Kidney epithelial cell (primary cell): ENCODE results near the genes COX4I2 and DUSP15.

- RAMPAGE, long total RNA: no peak
- RRBS: 6% methylated on average over 14 of the region's 40 CpGs
Measured at GRCh38 chr20:26207790-26208341, 511.2 kb upstream of the ZNF337 start.

- RAMPAGE, long total RNA: no peak
- RRBS: no CpG with 5 or more reads among the region's 1 CpG
Measured at GRCh38 chr20:29489132-29489459, 1768.4 kb upstream of the DEFB115 start.

GRCh38 chr20:30290343-30291069 is 967.0 kb upstream of the DEFB115 start:
- RAMPAGE, long total RNA: no peak
- RRBS: 36% methylated on average over 5 of the region's 27 CpGs

GRCh38 chr20:30486455-30487271 is 770.8 kb upstream of the DEFB115 start:
- RAMPAGE, long total RNA: no peak
- RRBS: no CpG with 5 or more reads among the region's 29 CpGs

- RAMPAGE, long total RNA: no peak
- RRBS: no CpG with 5 or more reads among the region's 81 CpGs
Measured at GRCh38 chr20:30585179-30586225, 672.0 kb upstream of the DEFB115 start.

- RAMPAGE, long total RNA: no peak
- RRBS: no CpG with 5 or more reads among the region's 11 CpGs
Measured at GRCh38 chr20:30611503-30612033, 645.9 kb upstream of the DEFB115 start.

GRCh38 chr20:31573182-31574267 is 26.3 kb downstream of the MCTS2 start:
- RAMPAGE, long total RNA: no peak
- RRBS: under 1% methylated on average over 6 of the region's 51 CpGs

- RAMPAGE, long total RNA: no peak
- RRBS: 1% methylated on average over 23 of the region's 85 CpGs
Measured at GRCh38 chr20:31605403-31606414, 620 bp downstream of the ID1 start.

DNA sequence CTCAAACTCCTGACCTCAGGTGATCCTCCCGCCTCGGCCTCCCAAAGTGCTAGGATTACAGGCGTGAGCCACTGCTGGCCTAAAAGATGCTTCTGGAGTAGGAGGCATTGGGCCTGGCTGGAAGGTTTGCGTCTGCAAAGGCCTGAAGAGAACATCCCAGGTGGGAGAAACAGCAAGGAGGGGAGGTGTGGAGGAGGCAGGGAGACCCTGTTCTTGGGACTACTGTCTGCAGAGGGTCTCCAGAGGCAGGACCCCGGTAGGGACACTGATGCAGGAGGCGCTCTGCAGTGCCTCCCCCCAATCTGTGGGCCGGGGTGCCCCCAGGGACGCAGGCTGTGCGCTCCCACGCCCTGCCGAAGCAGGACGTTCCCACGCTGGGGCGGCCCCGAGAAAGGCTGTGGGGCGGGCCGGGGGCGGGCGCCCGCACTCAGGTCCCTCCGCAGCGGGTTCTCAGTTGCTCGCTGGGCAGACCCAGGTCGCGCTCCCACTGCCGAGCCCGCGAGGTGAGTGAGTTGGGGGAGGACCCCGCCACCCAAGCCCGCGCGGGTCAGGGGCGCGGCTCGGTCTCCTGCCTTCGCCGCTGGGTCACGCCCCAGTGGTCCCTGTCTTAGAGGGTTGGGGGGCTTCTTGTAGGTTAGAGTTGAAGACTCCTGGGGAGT is at the start of gene COX4I2:
Gene COX4I2 (plus strand): TSS at position 453 of the 659 bp plus-strand sequence.
- RAMPAGE, long total RNA: no peak
- RRBS: 18% methylated on average over 9 of the region's 38 CpGs

- RAMPAGE, long total RNA: no peak
- RRBS: no CpG with 5 or more reads among the region's 11 CpGs
Measured at GRCh38 chr20:31674835-31675628, 37.3 kb downstream of the COX4I2 start.

- RAMPAGE, long total RNA: no peak
- RRBS: no CpG with 5 or more reads among the region's 9 CpGs
Measured at GRCh38 chr20:31675629-31676352, 38.1 kb downstream of the COX4I2 start.

DNA sequence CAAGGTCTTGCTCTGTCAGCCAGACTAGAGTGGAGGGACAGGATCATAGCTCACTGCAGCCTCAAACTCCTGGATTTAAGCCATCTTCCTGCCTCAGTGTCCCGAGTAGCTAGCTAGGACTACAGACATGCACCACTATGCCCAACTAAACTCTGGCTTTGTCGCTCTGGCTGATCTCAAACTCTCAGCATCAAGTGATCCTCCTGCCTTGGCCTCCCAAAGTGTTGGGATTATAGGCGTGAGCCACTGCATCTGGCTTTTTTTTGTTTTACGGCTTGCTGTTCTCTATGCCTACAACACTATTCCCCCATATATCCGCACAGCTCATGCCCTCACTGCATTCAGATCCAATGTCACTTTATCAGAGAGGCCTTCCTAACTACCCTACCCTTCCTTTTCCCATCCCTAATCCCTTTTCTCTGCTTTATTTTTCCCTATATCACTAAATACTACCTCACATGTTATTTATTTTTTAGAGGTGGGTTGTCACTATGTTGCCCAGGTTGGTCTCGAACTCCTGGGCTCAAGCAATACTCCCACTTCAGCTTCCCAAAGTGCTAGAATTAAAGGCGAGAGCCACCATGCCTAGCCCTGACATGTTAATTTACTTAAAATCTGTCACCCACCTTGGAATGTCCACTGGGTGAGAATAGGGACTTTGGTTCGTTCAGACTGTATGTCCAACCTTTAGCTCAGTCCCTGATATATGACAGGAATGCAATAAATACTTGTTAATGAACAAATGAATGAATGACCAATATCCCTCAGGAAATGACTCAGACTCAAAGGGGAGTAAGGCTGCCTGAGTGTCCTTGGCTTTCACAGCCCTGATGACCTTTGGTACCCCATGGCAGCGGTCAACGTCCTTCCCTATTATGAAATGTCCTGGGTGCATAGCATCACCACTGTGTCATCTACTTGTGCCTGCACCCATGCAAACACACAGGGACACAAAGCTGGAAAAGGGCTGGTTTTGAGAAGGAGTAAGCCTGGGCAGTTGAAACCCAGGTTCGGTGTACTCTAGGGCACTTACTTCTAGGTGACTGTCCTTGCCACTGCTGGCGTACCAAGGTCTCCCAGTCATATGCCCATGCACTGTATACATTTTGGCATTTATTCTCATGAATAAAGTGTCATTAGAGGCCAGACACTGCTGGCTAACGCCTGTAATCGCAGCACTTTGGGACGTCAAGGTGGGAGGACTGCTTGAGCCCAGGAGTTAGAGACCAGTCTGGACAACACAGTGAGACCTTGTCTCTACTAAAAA is 26.7 kb downstream of the BCL2L1 start:
- RAMPAGE, long total RNA: no peak
- RRBS: no CpG with 5 or more reads among the region's 15 CpGs

- RAMPAGE, long total RNA: no peak
- RRBS: no CpG with 5 or more reads among the region's 9 CpGs
Measured at GRCh38 chr20:31698615-31699684, 23.7 kb downstream of the BCL2L1 start.

- RAMPAGE, long total RNA: no peak
- RRBS: no CpG with 5 or more reads among the region's 20 CpGs
Measured at GRCh38 chr20:31842337-31843637, 2.6 kb downstream of the FOXS1 start.

DNA sequence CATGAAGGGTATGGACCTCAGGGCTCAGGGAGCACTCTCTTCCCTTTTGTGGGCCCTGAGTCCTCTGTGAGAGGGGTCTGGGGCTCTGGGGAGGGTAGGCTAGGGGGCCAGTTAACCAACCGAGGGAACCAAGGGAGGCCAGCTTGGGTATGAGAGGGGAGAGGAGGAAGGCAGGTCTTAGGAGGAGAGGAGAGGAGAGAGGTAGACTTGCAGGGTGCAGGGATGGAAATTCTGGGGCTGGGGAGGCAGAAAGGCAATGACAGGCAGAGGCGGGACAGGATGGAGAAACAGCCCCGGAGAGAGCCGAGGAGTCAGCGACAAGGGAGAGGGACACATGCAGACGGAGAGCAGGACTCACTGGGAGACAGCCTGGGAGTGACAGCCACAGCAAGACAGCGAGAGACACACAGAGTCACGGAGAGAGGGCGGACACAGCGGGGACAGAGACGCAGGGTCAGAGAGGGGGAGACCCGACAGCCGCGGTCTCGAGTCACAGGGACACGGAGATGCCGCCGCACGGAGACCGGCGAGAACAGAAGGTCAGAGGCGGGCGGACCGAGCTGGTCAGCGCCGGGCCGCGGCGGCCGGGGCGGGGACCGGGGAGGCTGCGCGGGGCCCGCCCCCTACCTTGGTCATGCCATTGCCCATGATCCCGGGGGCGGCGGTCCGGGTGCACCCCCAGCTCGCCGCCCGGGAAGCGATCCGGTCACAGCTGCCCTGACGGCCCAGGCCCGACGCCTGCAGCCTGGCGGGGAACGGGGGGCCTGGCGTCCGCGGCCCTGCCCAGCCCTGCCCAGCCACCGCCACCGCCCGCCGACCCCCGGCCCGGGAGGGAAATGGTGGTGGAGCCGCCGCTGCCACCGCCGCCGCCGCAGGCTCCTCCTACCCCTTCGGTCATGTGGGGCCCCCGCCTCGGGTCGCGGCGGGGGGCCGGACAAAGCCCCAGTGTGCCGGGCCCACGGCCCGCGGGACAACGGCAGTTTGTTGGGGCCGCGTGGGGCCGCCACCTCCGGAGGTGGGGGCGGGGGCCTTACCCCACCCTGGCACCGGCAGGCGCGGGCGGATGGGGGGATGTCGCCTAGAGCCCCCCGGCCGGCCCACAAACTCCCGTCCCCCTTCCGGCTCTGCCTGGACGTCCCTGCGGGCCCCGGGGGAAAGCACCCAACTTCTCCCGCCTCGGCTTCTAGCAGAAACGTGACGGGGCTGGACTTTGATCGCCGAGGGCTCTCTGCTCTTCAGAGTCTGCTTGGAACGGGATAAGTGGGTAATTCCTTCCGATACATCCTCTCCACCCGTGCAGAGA is at the start of gene DUSP15:
Gene DUSP15 (minus strand): TSS at position 838 of the 1,303 bp plus-strand sequence.
- RAMPAGE, long total RNA: no peak
- RRBS: 1% methylated on average over 27 of the region's 102 CpGs

GRCh38 chr20:32051335-32051620 is 764 bp upstream of the HCK start:
- RAMPAGE, long total RNA: no peak
- RRBS: 13% methylated on average over 2 of the region's 10 CpGs

DNA sequence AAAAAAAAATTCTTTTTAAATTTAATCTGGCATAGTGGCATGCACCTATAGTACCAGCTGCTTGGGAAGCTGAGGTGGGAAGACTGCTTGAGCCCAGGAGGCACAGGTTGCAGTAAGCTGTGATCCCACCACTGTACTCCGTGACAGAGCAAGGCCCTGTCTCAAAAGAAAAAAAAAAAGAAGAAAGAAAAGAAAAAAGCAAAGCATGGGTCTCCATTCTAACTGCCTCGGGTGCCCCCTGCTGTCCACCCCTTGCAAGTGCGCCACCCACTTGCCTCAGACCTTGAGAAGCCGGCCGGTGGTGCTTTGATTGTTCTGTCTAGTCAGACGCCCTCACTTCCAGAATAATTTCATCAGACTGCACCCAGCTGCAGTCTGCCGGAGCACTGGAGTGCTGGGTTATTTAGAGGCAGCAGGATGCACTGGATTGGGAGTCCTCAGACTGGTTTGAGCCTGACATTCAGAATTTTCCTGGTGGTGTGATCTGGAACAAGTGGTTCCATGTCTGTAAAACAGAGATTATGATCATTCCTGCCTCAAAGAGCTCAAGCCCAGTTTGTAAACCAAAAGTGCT is 17.6 kb upstream of the TM9SF4 start:
- RAMPAGE, long total RNA: no peak
- RRBS: 6% methylated on average over 3 of the region's 7 CpGs

- RAMPAGE, long total RNA: no peak
- RRBS: no CpG with 5 or more reads among the region's 9 CpGs
Measured at GRCh38 chr20:32154827-32155444, 45.4 kb downstream of the TM9SF4 start.

DNA sequence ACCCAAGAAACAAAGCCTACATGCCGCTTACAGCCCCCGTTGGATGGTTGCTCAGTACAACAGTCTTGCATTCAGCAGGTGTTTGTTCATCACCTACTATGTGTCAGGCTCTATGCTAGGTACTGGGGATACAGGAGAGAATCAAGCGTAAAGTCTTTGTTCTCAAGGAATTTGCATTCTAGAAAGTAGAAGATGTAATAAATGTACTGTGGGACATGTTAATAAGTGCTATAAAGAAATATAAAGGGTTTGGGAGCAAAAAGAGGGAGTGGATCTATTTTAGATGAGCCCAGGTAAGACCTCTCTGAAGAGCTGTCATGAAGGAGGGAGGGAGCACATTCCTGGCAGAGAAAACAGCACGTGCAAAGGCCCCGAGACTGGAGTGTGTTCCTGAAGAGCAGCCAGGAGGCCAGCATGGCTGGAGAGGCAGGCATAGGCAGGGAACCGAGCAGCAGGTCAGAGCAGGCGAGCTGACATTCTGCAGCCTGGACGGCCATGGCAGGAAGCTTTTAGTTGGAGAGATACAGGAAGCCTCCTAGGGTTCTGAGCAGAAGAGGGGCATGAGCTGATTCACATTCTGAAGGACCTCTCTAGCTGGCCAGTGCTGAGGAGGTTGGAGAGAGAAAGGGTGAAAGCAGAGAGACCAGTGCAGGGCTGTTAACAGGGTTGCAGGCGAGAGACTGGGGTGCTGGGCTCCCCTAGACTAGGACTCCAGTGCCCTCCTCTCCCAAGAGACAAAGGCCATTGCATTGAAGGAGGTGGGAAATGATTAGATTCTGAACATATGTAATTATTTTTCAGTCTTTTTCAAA is 29.6 kb downstream of the POFUT1 start:
- RAMPAGE, long total RNA: no peak
- RRBS: no CpG with 5 or more reads among the region's 9 CpGs

DNA sequence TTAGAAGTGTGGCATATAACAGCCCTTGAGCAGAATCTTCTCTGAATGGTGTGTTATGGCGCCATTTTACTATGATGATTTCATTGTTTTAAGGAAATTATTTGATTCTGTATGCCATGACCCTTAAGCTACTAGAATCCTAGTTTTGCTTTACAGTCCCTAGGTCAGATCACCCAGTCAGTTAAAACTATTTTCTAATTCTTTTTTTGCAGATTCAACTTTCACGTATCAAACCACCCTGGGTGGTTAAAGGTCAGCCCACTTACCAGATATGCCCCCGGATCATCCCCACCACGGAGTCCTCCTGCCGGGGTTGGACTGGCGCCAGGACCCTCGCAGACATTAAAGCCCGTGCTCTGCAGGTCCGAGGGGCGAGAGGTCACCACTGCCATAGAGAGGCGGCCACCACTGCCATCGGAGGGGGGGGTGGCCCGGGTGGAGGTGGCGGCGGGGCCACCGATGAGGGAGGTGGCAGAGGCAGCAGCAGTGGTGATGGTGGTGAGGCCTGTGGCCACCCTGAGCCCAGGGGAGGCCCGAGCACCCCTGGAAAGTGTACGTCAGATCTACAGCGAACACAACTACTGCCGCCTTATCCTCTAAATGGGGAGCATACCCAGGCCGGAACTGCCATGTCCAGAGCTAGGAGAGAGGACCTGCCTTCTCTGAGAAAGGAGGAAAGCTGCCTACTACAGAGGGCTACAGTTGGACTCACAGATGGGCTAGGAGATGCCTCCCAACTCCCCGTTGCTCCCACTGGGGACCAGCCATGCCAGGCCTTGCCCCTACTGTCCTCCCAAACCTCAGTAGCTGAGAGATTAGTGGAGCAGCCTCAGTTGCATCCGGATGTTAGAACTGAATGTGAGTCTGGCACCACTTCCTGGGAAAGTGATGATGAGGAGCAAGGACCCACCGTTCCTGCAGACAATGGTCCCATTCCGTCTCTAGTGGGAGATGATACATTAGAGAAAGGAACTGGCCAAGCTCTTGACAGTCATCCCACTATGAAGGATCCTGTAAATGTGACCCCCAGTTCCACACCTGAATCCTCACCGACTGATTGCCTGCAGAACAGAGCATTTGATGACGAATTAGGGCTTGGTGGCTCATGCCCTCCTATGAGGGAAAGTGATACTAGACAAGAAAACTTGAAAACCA is 76.5 kb downstream of the ASXL1 start:
- RAMPAGE, long total RNA: no peak
- RRBS: no CpG with 5 or more reads among the region's 27 CpGs